Bronchus (tissue), 1 donor: ENCODE measurements around a stretch of chr1.

DNA sequence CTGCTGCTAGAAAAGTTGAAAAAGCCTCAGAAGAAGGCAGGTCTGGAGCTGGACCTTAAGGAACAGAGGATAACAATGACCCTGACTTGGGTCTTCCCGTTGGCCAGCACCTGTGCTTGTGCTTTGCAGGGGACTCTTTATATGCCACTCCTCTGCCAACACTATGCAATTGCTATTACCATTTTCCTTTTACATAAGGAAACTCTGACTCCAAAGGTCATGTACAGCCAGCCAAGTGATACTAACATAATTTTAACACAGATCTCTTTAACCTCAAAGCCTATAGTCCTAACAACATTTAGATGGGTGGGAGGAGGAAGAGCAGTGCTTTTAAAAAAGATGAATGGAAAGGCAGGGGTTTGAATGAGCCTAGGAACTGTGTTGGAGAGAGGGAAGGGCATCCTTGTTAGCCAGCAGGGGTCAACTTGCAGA lies 106.5 kb upstream of the RAB4A start:
- PRO-cap, result no peak

DNA sequence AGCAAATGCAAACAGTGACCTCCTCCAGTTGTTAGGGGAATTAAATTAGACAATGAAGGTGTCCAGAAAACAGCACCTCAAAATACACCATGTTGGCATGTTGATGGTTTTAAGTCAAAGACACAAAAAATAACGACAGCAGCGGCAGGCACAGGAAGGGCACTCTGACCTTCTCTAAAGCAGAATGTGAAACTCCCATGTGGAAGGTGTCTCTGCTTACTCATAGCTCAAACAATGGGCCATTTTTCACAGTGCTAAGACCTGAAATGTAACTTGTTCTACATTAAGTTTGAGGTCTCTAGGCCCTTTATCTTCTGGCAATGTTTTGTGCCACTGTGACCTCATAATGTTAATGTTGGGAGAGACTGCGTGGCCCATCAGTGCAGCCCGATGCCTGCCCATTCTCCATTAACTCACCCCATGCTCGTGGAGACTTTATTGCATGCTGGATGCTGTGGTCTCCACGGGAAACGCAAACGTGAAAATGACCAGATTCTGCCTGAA lies 105.5 kb upstream of the RAB4A start:
- PRO-cap, result unidirectional peak, minus-strand start at position 166 of the sequence

DNA sequence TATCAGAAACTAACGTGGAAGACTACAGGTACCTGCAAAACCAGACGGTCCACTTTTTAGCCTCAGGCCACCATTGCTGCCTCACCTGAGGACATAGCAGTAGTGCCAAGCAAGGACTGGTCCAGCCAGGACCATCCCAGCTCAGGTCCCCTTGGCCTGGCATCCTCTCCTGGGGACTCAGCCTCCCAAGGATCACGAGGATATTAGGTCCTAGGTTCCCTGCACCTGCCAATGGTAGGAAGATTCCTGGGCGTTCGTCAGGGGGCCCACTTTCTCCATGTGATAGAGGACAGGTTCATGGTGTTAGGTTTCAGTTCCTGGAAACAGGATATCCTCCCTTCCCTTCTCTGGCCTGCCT lies 71.6 kb upstream of the RAB4A start:
- PRO-cap, result unidirectional peak, plus-strand start at position 102 of the sequence

DNA sequence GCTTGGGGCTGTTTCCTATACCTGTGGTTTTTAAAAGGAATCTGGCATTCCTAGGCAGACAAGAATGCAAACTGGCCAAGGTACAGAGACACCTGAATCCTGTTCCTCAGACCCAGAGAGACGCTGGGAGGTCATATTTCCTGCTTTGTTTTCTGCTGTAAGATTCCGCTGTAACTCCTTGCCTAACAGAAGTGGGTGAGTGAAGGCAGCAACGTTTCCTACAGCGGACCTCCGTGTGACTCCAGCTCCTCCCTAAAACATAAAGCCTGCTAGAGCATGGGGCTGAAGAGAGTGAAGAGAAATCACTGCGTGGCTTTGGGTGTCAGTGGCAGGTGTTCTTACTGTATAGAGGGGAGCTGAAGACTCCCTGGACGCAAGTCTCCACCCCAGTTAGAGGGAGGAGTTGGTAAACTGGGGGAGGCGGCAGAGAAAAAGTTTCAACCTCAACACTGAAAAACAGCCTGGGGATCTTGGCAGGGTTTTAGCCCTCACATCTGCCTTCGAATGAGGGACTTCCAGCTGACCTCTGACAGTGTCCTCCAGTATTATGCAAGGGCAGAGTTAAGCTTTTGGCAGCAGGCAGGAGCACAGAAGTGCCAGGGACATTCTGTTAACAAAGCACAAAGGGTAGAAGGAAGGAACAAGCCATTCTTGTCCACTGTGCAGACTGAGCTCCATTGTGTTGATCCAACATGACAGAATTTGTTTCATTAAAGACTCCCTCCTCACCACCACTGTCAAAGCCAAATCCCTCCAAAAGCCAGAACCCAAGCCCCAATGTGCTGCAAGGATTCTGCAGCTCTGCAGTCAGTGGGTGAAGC lies 41.3 kb upstream of the RAB4A start:
- PRO-cap, result bidirectional peak, plus-strand start at position 188 of the sequence, minus-strand start at position 193 of the sequence; bidirectional peak, plus-strand start at position 621 of the sequence, minus-strand start at position 334 of the sequence

DNA sequence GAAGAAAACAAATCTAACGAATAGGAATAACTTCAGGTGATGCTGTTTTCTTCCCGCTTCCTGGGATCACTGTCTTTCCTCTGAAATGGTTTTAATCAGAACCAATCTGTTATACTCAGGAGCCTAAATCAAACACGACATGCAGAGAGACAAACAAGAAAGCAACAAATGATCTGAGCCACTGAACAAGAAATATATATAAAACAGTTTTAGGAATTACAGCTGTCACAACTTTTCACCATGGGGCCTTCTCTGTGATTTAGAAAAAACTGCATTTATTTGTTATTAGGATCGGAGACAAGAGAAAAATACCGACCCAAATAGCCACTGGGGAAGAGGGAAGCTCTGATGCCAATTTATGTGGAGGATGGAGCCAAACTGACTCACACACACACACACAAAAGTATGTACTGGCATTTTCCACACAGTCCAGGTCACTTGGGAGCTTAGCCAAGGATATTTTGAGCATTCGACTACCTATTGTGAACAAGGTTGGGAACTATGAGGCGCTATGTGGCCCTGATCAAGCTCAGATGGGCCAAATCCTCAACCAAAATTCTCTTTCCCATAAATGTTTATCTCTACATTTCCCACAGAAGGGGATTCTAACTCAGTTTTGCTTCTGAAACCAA lies 1.3 kb upstream of the RAB4A start:
- PRO-cap, result no peak

DNA sequence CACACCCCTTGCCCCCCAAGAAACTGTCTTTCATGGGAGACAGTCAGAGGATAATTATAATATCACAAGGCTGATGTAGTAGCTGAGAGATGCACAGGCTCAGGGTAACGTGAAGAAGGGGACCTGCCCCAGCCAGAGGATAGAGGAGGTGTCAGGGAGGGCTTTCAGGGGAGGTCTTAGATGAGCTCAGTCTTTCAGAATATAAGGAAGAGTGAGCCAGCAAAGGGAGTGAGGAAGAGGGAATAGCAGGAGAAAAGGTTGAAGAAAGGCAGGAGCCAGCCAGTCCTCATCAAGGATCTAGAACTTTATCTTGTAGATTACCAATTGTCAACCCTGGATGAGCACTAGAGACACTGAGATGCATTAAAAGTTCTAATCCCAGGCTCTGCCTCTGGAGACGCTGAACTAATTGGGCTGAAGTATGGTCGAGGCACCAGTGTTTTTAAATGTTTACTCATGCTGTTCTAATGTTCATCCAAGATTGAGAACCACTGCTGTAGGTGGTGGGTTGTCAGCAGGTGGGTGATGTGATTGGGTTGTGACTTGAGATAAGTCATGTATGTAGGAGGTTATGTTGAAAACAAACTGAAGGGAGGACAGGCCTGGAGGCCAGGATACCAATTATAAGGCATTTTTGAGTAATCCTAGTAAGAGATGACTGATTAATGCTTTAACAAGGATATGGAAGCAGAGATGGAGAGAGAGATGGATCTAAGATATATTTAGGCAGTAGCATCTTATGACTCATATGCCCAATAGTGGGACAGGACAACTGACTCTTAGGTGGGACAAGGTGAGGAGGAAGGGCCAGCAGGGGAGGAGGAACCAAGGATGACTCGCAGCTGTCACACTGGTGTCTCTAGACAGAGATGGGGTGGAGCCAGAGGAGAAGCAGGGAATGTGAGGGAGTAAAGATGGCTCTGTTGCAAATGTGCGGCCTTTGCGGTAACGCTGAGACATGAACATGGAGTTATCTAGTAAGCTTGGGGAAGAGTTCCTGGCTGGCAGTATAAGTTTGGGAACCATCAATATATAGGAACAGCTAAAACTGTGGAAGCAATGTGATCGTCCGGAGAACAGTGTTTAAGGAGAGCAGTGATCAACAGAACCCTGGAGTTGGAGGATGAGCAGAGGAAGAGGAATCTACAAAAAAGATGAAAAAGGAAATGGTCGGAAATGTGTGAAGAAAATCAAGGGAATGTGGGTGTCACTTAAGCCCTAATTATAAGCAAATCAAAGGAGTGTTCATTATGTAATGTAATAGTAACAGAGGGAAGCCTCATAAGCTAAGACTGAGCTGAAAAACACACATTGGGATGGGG lies 29.3 kb downstream of the RAB4A start:
- PRO-cap, result no peak

DNA sequence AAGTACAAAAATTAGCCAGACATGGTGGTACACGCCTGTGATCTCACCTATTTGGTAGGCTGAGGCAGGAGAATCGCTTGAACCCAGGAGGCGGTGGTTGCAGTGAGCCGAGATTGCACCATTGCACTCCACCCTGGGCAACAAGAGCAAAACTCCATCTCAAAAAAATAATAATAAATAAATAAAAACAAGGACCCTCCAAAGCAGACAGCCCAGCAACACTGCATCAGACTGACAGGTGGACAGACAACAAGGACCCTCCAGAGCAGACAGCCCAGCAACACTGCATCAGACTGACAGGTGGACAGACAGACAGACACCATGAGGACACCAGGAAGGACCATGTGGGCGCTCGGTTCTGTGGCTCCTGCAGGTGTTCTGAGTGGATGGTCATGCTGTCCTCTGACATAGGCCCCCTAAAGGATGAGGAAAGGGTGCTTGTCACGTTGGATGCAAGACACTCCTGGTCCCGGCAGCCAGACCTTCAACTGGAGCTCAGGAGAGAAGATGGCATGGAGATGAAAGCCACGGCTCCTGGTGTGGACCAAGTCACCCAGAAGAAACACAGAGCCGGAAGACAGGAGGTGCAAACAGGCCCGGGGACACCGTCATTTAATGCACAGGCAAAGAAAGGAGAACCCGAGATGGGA lies 12.9 kb downstream of the CCSAP start:
- PRO-cap, result no peak

DNA sequence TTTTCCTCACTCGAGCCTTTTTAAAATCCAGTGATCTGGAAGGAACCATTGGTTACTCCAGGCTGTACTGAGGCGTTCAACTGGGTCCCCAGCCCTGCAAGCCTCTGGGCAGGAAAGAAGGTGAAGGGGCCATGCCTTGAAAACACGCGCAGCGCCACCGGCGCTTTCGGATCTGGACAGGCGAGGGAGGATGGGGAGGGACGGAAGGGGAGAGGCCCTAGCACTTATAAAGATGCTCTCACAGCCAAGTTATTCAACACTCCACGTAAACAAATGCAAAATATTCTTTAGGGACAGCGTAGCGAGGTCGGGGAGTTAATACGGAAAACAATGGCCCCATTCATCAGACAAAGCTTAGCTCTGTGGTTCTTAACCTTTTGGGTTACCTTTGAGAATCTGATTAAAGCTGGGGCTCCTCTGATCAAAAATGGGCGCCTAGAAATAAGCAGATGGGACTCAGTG lies 1.5 kb downstream of the CCSAP start:
- PRO-cap, result no peak

- PRO-cap, result no peak
Observed at GRCh38 chr1:229626447-229626879, 416 bp downstream of the URB2 start.

GRCh38 chr1:230089784-230090642 lies 23.0 kb downstream of the GALNT2 start:
- PRO-cap, result no peak

DNA sequence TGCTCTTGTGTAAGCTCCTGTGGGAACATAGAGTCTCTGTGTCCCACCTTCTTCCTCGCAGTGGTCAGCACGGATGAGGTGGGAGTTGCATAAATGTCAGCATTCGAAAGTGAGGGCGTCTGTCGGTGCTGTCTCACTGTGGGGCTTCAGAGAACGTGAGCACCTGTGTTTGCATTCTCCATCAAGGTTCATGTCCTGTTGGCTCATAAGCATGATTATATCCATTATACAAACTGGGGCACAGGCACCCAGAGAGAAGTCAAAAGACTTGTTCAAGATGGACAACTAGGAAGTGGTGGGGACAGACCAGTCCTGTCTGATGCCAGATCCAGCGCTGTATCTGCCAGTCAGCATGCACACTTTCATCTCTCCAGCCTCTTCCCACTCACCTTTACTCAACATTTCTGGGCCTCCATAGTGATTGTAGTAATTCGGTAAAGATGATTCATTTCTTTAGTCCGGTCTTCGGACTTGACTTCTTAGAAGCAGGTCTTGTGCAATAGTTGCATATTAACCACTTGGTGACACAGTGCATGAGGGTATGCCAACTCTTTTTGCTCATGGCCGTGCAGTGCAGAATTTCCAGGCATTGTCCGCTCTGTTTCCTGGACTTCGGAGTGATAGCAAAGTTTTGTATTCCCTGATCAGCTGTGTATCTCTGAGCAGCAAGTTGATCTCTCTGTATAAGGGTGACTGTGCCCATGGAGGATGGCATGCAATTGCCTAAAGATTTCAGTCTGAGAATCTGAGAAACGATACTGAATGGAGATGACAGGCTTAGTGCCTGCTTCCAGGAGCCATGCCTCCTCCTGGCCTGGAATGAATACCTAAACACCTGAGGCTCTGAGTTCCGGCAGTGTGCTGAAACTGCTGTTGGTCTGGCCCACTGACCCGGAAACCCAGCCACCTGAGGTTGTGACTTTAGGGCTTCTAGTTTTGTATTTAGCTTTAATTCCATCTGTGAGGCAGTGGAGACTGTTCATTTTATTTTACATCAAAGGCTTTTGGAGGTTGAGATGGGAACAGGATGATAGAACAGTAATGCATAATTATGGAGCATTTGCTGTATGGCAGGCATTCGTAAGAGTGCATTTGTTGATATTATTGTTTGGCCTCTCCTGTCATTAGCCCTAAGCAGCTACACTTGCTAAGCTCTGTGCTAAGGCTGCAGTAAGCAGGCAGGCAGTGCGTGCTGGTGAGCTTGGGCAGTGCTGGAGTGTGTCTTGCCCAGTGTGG lies 38.9 kb downstream of the GALNT2 start:
- PRO-cap, result bidirectional peak, plus-strand start at position 521 of the sequence, minus-strand start at position 370 of the sequence

DNA sequence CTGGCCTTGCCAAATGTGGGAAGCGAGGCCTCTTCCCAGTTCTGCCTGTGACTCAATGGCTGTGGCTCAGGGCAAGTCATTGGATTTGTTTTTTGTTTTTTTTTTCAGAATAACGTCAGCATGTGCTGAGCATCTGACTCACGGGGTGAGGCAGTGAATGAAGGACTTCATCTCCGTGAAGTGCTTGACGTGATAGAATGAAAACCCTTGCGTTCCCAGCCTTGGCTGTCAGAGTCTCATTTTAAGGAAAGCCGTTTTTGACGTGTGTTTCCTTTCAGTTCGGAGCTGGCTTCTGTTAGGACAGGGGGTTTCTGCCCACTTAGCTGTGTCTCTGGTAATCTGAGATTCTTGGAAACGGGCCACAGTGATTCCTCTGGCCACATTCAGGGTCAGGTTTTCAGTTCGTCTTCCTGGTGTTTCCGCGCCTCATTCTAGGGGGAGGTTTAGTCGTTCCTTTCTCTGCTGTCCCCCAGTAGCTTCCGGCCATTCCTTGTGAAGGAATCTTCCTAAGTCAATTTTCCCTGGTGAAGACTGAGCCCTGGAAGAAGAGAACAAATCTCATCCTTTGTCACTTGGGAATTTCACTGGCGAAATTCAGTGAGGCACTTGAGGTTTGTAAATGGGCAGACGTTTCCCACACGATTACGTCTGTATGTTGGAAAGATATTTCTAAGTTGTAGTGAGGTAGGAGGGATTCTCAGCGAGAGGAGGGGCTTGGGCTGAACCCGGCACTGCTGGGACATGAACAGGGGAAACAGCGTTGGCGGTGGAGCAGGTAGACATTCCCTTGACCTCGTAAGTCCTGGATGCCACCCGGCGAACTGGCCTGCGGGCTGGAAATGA lies 47.0 kb downstream of the GALNT2 start:
- PRO-cap, result bidirectional peak, plus-strand start at position 228 of the sequence, minus-strand start at position 57 of the sequence; bidirectional peak, plus-strand start at position 737 of the sequence, minus-strand start at position 646 of the sequence

DNA sequence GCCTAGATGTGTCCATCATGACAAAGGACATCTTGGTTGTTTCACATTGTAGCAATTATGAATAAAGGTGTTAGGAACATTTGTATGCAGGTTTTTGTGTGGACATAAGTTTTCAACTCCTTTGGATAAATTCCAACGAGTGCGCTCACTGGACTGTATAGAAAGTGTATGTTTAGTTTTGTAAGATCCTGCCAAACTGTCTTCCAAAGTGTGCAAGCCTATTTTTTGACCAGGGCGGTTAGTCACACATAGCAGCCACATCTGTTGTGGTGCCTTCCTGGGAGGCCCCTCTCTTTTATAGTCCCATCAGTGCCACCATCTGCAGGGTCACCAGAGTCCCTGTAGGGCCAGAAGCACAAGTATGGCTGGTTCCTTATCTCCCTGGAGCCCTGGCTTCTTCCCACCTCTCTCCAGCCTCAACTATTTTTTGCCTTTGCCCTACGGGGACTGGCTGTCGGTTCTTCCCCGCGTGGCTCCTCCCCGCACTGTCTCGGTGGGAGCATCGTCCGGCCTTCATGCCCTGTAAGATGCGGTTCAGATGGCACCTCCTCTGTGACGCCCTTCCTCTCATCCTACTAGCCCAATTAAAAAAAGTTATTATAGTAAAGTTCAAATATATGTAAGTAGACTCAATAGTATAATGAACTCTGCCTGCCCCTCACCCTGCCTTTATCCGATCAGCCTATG lies 51.3 kb downstream of the GALNT2 start:
- PRO-cap, result no peak

GRCh38 chr1:230158579-230159380 lies 91.7 kb downstream of the GALNT2 start:
- PRO-cap, result bidirectional peak, plus-strand start at chr1:230159046, minus-strand start at chr1:230158949

GRCh38 chr1:230198112-230198780 lies 131.2 kb downstream of the GALNT2 start:
- PRO-cap, result no peak

DNA sequence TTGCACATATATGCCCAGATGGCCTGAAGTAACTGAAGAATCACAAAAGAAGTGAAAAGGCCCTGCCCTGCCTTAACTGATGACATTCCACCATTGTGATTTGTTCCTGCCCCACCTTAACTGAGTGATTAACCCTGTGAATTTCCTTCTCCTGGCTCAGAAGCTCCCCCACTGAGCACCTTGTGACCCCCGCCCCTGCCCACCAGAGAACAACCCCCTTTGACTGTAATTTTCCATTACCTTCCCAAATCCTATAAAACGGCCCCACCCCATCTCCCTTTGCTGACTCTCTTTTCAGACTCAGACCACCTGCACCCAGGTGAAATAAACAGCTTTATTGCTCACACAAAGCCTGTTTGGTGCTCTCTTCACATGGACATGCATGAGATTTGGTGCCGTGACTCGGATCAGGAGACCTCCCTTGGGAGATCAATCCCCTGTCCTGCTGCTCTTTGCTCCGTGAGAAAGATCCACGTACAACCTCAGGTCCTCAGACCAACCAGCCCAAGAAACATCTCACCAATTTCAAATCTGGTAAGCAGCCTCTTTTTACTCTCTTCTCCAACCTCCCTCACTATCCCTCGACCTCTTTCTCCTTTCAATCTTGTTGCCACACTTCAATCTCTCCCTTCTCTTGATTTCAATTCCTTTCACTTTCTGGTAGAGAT lies 40.9 kb upstream of the COG2 start:
- PRO-cap, result no peak

- PRO-cap, result no peak
Observed at GRCh38 chr1:230641821-230642141, 500 bp upstream of the COG2 start.

DNA sequence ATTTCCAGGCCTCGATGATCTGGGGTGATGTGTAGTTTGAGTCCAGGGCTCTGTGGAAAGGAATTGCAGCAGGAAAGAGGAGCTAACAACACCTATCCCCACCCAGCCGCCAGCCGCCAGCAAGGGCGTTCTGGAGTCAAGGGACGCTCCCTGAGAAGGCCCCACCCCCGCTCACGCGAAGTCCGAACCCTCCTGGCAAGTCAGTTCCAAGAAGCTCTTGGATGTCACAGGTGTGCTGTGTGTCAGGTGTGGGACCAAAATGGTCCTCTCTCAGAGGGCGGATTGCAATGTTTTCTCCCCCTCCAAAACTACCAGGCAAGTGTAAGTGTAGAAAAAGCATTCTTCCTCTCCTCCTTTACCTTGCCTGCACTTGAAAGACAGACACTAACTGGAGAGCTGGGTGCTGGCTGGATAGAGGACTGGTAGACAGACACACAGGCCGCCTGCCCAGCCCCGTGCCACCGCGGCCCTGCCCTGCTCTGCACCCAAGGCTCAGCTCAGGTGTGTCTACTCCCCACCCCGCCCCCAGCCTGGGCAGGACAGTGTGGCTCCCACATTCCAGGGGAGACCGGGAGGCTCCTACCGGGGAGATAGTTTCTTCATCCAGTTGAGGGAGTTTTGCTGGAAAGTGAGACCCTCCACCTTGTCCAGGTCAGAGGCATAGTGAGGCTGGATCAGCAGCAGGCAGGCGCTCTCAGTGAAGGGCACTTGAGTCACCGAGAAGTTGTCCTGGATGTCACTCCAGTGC lies 8.4 kb downstream of the AGT start:
- PRO-cap, result no peak

GRCh38 chr1:230708374-230709543 lies 5.2 kb downstream of the AGT start:
- PRO-cap, result bidirectional peak, plus-strand start at chr1:230708820, minus-strand start at chr1:230708640; unidirectional peak, plus-strand start at chr1:230708820

GRCh38 chr1:230776579-230777270 lies 29.5 kb downstream of the CAPN9 start:
- PRO-cap, result no peak